ENCODE measurements around a stretch of chr20.

GRCh38 chr20:49712852-49713061 lies 921 bp downstream of the B4GALT5 start:
- PRO-cap: bidirectional peak, plus-strand start at chr20:49713098, minus-strand start at chr20:49713001

GRCh38 chr20:49717504-49718161 lies 4.0 kb upstream of the B4GALT5 start:
- PRO-cap: no peak

GRCh38 chr20:49789838-49790787 lies 22.5 kb upstream of the SLC9A8 start:
- PRO-cap: no peak

DNA sequence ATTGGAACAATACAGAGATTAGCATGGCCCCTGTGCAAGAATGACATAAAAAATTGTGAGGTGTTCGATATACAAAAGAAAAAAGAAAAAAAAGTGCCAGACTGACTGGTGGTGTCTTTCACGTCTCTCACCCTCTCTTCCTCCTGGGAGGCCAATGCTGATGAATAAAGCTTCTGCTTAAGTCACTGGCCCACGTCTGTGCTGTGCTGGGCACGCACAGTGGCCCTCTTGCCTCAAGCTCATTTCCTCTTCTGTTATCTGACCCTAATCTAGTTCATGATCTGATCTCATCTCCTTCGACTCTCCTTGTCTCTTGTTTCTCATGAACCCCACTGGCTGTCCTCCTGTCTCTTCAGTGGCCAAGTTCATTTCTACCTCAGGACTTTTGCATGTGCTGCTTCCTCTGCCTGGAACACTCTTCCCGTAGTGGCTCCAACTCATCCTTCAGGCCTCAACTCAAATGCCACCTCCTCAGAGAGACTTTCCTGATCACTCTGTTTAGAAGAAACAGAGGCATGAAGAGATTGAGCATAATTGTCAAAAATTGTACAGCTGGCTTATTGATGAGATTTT lies 17.7 kb upstream of the SLC9A8 start:
- PRO-cap: no peak

DNA sequence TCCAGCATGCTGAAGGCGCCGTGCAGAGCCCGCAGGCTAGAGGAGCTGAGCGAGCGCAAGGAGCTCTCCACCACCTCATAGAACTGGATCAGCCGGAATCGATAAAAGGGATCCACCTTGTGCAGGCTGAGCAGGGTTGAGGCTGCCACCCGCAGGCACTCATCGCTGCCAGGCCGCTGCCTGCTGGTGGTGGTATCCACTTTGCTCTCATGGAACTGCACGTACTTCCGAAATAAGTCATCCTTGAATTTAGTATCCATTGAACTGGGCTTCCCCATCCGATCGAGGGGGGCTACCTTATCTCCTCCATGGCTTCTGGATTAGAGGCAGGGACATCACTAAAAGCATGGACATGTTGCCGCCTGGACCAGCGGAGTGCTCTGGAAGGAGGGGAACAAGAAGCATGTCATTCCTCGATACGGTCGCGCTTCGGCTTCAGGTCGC lies 7.1 kb downstream of the SPATA2 start:
- PRO-cap: no peak

GRCh38 chr20:49964865-49965335 lies 17.9 kb upstream of the SNAI1 start:
- PRO-cap: no peak

- PRO-cap: no peak
Measured at GRCh38 chr20:49989020-49990201, 6.6 kb downstream of the SNAI1 start.

DNA sequence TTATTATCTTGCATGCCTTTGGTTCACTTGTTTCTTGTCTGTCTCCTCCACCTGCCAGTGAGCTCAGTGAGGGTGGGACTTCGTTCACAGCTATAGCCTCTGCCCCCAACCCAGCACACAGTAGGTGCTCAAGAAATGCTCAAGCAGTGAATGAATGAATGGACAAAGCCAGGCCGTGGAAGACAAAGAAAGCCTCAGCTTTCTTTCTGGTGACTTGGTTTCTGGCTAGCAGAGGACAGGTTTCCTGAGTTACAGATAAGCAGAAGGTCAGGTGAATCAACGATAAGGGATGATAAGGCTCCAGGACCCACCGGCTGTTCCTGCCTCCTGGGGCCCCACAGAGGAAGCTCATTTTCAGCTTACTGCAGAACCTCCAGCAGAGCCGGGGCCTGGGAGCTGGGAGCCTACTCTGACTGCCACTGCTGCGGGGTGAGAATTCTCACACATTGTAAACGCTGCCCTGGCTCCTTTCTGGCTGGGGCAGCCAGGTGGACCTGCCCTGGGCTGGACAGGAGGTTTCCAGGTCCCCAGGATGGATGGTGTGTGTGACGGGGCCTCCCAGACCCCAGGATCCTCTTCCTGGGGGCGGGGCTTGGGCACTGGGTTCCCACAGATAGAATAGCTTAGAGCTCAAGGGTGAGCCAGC lies 29.8 kb downstream of the SNAI1 start:
- PRO-cap: no peak

DNA sequence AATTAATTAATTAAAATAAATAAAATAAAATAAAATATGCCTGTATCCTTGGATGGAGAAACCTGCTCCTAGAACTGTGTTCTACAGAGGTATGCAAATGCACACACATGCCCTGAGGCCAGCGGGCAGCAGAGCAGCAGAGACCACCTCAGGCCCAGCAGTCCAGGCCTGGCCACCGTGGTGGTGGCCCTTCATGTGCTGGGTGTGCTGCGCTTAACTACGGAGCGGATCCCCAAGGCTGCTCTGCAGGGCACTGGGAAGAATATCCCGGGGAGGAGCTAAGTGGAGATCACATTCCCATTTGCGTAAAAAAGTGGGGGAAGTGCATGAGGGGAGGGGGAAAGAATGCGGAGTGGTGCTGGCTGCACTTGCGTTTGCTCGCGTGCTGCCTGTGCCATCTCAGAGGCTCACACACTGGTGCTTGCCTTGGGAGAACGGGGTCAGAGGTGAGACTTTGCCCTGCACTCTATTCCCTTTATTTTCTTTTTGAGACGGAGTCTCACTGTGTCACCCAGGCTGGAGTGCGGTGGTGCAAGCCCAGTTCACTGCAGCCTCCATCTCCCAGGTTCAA lies 37.4 kb downstream of the UBE2V1 start:
- PRO-cap: no peak

- PRO-cap: no peak
Measured at GRCh38 chr20:50084484-50084894, 28.5 kb downstream of the UBE2V1 start.

- PRO-cap: no peak
Measured at GRCh38 chr20:50139740-50140930, 13.4 kb downstream of the PEDS1 start.

GRCh38 chr20:50151002-50151544 lies 2.5 kb downstream of the PEDS1 start:
- PRO-cap: unidirectional peak, plus-strand start at chr20:50151247

- PRO-cap: bidirectional peak, plus-strand start at chr20:50172538, minus-strand start at chr20:50172416; bidirectional peak, plus-strand start at chr20:50172839, minus-strand start at chr20:50172696
Measured at GRCh38 chr20:50171970-50172919, 18.4 kb upstream of the CEBPB start.

DNA sequence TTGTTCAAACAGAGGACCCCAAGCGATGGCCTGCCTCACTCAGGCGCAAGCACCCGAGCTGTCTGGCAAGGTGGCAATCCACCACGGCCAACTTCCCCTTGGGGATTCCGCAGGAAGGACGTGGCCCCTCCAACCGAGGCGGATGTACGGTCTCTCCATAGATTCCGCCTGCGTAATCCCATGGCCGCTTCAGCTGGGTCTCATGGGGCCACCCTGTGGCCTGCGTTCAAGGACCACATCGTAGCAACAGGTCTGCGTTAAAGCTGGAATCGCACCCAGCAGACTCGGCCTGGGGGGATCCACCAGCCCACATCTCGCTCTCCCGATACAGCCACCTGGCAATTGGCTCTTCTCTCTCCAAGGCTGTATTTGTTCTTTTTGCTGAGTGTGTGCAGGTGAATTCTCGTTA lies 80.0 kb downstream of the CEBPB start:
- PRO-cap: bidirectional peak, plus-strand start at position 205 of the sequence, minus-strand start at position 64 of the sequence

- PRO-cap: no peak
Measured at GRCh38 chr20:50317561-50318066, 127.0 kb downstream of the CEBPB start.

DNA sequence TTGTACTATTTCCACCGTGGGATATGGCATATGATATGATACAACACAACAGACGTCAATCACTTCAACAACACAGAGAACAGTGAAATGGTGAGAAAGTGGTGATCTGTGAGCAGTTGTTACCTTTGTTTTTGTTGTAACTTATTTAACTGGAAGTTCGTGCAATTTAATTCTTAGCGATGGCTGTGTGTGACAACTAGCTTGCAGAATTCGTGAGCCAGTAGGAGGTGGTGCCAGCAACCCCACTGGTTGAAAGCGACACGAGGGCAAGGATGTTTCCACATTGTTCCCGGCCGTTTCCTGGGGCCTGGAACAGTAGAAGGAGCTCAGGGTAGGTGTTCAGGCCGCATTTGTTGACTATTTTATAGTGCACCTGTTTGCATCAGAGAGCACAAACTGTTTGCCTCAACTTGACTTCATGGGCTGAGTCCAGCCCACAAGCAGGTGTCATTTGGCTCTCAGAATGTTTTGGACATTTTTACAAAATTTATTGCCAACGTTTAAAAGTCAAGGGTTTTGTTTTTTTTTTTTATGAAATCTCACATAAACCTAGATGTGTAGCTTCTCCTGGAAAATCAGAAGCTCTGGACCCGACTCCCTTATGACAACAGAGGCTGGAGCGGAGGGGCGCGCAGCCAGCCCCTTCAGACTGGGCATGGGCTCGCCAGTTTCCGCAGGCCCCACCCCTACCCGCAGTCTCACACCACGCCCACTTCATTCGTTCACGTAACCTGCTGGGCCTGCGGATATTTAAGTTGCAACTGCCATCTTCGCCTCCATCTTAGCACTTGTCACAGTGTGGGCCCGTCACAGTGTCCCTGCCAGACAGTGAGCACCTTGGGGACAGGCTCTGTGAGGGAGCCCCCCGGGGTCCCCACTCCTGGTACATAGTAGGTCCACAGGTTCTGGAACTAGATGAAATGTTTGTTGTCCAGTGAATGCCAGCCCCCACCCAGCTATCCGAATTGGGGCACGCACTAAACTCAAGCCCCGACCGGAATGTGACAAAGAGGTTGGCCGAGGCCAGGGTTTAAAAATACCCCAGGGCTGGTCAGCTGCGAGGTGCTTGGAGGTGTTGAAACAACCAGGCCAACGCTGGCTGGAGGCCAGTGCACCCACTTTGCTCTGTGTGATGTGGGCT lies 111.8 kb upstream of the PTPN1 start:
- PRO-cap: bidirectional peak, plus-strand start outside the sequence, minus-strand start at position 1,006 of the sequence

DNA sequence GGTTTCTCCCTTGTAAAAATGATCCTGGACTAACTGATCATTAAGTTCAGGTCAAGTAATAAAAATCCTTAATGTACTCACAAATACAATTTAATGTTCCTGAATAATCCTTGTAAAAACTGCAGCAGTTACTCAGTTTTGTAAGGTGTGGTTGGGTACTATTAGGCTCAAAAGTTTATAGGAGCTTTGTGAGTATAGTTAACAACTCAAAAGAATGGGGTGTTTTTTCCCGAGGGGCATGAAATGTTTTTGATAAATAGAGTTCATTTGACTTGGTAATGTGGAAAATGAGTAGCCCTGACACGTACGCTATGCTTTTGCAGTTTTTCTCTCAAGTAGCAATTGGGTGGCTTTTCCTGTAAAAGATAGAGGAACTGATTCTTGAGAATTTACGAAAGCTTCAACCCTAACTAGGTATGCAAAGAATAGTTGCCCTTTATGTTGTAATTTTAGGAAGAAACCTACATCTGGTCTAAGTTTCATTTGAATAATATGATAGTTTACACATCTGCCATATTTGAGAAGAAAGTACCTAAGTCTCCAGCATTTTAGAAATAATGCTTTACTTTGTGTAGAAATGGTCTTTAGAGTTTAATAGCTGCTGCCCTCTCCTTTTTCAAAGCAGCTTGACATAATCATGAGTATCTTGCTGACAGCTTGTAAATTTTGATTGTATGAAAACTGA lies 6.4 kb downstream of the PTPN1 start:
- PRO-cap: no peak

GRCh38 chr20:50519406-50520025 lies 9.3 kb downstream of the PTPN1 start:
- PRO-cap: bidirectional peak, plus-strand start at chr20:50519732, minus-strand start at chr20:50519605

- PRO-cap: unidirectional peak, minus-strand start at chr20:50624501
Measured at GRCh38 chr20:50624408-50624997, 66.8 kb downstream of the RIPOR3 start.

- PRO-cap: bidirectional peak, plus-strand start at chr20:50790866, minus-strand start at chr20:50790802
Measured at GRCh38 chr20:50789915-50791428, 4.4 kb upstream of the BCAS4 start.